SK-N-MC (cell line): ENCODE measurements around a stretch of chr5.

- RRBS = no CpG with 5 or more reads among the region's 32 CpGs
Observed at GRCh38 chr5:12573717-12574299, 669.6 kb upstream of the CTNND2 start.

DNA sequence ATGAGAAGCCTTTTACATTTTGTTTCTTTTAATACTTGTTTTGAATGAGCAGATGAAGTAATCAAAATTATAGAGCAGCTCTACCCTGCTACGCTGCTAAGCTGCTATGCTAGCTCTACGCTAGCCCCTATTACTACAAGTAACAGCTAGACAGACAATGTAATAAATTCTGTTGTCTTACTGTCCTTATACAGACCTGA, 693.1 kb upstream of the CTNND2 start:
- RRBS = no CpG with 5 or more reads among the region's 2 CpGs

GRCh38 chr5:14010836-14012192, 66.8 kb upstream of the DNAH5 start:
- RRBS = under 1% methylated on average over 26 of the region's 81 CpGs

DNA sequence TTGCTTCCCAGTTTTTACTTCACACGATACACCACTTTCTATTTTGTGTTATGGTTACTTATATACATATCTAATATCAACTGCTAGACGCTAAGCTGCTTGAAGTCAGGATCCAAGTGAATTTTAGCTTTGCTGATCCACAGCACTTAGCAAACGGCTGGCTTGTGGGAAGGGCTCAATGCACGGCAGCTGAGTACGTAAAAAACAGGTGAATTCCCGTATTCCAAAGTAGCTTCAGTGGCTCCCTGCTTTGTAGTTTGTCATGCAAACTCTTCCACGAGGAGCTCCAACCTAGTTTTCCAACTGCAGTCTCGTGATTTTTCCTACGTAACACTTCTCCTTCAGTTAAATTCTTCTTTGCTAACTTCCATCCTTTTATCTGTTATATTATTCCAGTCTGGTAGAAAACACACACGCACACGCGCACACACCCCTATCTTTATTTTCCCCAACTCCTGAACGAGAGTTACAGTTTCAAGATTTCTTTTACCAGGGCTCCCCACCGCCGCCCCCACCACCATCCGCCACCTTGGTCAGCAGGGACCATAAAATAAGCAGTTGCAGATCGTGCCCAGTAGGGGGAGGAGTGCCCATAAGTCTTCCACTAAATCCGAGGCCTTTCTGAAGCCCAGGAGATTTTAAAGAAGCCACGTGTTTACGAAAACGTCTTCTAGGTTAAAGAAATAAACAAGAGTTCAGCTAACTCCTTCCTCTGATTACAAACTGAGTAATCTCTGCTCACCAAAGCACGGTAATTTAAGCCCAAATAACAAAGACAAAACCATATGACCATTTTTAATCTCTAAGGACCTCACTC, 34.8 kb upstream of the TRIO start:
- RRBS = no CpG with 5 or more reads among the region's 22 CpGs

- RRBS = 90% methylated on average over 1 of the region's 4 CpGs
Observed at GRCh38 chr5:14171557-14171902, 28.4 kb downstream of the TRIO start.

DNA sequence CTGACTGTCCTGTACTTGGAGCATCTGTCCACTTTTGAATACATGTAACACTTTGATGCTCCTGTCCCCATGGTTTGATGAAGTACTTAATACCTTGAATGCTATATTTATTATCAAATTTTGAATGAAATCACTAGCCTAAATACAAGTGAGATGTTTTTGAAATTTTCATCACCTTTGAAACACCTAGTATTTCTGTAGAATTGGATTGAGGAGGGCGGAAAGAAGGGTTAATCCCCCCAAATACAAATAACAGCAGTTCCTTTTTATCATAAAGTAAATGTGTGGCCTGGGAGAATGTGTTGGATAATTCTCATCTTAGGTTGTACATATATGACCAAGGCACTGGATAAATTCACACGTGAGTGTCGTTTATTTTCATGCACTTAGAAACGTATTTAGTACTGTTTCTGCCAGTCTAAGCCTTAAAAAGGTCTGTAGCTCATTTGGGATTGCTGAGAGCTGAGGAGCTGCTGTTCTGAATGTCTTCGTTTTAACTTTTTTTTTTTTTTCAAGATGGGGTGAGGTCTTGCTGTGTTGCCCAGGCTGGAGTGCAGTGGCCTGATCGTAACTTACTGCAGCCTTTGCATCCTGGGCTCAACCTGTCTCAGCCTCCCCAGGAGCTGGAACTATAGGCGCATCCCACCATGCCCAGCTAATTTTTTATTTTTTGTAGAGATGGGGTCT, 46.2 kb downstream of the TRIO start:
- RRBS = no CpG with 5 or more reads among the region's 7 CpGs

- RRBS = no CpG with 5 or more reads among the region's 10 CpGs
Observed at GRCh38 chr5:14208930-14209573, 65.9 kb downstream of the TRIO start.

GRCh38 chr5:14268052-14268670, 125.0 kb downstream of the TRIO start:
- RRBS = no CpG with 5 or more reads among the region's 5 CpGs

GRCh38 chr5:14331447-14331834, 188.3 kb downstream of the TRIO start:
- RRBS = no CpG with 5 or more reads among the region's 4 CpGs

- RRBS = no CpG with 5 or more reads among the region's 5 CpGs
Observed at GRCh38 chr5:14407852-14408309, 173.7 kb upstream of the OTULINL start.

DNA sequence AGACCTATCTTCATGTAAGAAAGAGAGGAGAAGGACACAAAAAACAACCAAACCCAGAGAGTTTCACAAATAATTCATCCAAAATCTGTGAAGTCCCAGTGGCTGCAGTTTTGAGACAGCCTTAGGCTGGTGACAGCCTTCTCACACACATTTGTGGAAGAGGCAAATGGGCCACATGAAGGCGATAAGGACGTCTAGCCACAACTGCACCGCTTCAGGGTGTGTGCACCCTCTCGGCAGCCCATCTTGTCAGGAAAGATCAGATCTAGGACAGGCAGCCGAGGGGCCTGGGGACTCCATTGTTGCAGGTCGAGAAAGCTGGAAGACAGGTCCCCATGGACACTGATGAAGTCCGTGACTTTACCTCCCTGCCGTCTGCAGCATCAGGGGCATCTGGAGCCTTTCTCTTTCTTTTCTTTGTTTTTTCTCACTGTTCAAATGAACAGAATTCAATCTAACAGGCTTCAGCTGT, 112.1 kb upstream of the OTULINL start:
- RRBS = no CpG with 5 or more reads among the region's 8 CpGs

GRCh38 chr5:14507802-14508495, 73.6 kb upstream of the OTULINL start:
- RRBS = no CpG with 5 or more reads among the region's 25 CpGs

- RRBS = no CpG with 5 or more reads among the region's 5 CpGs
Observed at GRCh38 chr5:14595322-14595772, 13.8 kb downstream of the OTULINL start.

- RRBS = no CpG with 5 or more reads among the region's 7 CpGs
Observed at GRCh38 chr5:14615124-14615755, 33.6 kb downstream of the OTULINL start.

DNA sequence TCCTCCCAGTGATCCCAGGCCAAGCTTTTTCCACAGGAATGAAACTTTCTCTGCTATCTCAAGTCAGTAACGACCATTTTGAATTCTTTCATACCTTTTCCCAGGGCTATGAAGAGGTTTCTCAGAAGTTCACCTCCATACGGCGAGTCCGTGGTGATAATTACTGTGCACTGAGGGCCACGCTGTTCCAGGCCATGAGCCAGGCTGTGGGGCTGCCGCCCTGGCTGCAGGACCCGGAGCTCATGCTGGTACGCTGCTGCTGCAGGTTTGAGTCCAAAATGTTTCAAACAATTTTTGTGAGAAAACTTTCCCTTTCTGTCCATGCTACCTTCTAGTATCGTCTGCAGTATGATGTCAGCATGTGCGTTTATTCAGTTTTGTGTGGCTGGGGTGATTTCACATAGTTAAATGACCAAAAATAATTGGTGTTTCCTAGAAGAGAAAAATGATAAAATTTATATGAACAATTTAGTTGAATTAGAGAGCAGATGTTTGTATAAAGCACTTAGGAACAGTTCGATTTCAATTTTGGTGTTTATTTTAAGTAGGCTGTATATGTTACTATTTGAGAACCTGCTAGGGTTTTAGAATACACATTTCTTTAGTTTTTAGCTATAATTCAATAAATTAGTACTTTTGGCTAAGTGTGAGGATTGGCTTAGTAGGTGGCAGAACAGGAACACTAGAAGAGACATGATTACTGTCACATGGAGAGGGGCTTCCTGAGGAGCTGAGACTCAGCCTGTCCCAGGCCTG, 17.0 kb downstream of the OTULIN start:
- RRBS = no CpG with 5 or more reads among the region's 11 CpGs

- RRBS = no CpG with 5 or more reads among the region's 7 CpGs
Observed at GRCh38 chr5:14701768-14702086, 37.2 kb downstream of the OTULIN start.

- RRBS = 2% methylated on average over 10 of the region's 21 CpGs
Observed at GRCh38 chr5:14870812-14871367, 688 bp downstream of the ANKH start.

GRCh38 chr5:15265821-15266174, 234.2 kb upstream of the FBXL7 start:
- RRBS = no CpG with 5 or more reads among the region's 5 CpGs

DNA sequence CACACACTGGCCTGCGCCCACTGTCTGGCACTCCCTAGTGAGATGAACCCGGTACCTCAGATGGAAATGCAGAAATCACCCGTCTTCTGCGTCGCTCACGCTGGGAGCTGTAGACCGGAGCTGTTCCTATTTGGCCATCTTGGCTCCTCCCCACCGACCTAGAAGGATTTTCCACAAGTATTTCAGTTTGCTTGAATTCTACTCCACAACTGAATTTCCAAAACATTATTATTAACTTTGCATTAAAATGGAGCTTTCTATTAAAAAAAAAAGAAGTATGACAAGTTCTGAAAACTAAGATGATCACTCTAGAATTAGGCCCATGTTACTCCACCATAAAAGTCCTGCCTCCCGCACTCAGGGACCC, 267.2 kb downstream of the MARCHF11 start:
- RRBS = no CpG with 5 or more reads among the region's 9 CpGs